Metastatic Liver Carcinoma in the Lung (tissue), 2 donors: ENCODE measurements around a stretch of chr3.

- PRO-cap, 2 experiments: no peak in any of the 2 experiments
Observed at GRCh38 chr3:197099853-197100368, 70.3 kb upstream of the MELTF start.

DNA sequence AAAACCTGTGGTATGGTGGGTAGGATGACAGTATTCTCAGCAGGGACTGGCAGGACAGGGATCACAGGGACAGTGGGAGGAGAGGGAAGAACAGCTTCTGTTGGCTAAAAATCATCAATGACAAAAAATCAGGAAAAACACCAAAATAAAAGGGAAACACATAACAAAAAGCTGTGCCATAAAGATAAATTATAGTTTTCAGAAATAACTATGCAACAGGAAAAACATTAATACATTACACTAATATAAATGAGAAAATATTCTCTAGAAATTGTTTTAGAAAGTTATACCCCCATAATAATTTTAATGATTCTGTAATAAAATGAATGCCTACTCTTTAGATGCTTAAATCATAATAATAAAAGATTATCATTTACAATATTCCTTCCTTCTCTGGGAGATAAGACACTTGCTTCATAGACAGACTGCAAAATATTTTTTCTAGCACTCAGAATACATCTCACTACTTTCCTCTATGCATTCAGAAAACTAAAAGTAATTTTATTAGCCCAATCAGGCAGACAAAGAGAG is 132.1 kb upstream of the MELTF start:
- PRO-cap, 2 experiments: no peak in any of the 2 experiments

GRCh38 chr3:197168546-197168872 is 129.9 kb downstream of the DLG1 start:
- PRO-cap, 2 experiments: no peak in any of the 2 experiments

DNA sequence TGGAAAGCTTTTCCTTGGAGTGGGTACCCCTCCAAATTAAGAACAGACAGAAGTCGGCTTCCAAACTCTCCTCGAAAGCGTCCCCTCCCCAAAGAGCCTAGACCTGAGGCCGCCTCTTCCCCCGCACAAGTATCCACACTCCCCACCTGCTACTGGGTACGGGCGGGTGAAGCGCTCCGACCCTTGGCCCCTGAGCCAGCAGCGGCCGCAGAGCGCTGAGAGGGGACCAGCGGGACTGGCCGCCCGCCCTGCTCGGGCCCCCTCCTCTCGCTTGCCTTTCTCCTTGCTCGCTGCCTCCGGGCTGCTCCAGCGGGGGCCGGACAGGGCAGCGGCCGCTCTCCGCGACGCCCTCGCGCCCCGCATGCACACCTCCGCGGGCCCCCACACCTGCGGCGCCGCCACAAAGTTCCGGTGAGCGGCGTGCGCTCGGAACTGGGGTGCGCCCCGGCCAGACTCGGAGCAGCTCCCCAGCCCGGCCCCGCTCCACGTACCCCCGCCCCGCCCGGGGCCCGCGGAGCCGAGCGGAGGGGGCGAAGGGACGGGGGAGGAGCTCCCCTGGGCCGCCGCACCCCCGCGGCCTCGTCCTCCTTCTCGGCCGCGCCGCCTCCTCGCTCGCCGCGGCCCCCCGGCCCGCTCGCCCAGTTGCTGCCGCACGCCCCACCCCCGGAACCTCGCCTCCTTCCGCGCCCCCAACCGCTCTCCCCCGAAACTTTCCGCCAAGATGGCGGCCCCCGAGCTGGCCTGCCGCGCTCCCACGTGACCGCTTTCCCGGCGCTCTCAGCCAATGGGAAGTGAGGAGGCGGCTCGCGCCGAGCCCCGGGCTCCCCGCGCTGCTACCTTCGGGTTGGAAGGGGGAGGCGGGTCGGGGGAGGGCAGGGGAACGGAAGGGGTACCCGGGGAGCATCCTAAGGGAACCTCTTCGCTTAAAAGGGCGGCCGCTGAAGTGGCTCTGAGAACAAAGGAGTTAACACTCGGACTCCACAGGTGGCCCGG is 718 bp downstream of the DLG1 start:
- PRO-cap, 2 experiments: peak in 2 of 2 experiments; most common plus-strand start position 836 of the sequence (in 2); most common minus-strand start position 673 of the sequence (in 1)

DNA sequence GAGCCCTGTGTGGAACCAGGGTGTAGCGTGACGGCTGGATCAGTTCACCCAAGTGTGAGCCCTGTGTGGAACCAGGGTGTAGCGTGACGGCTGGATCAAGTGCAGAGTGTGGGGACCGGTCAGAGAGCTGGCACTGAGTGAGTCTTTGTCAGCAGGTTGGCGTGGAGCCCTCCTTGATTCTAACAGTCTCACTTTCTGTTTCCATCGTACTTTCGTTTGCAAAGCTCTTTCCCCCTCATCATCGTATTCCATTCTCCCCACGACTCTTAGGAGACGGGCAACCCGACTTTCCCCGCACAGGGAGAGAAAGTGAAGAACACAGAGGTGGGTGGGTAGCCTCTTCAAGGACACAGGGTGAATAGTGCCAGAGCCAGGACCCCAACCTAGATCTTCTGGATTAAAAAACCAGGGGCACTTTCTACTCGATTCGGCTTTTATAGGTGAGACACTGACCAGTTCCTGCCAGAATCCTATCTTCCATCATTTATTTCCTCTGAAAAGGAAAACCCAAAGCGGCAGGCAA is 58.0 kb upstream of the DLG1 start:
- PRO-cap, 2 experiments: peak in 1 of 2 experiments; most common minus-strand start position 135 of the sequence (in 1)

- PRO-cap, 2 experiments: no peak in any of the 2 experiments
Observed at GRCh38 chr3:197494416-197494750, 61.4 kb downstream of the BDH1 start.

DNA sequence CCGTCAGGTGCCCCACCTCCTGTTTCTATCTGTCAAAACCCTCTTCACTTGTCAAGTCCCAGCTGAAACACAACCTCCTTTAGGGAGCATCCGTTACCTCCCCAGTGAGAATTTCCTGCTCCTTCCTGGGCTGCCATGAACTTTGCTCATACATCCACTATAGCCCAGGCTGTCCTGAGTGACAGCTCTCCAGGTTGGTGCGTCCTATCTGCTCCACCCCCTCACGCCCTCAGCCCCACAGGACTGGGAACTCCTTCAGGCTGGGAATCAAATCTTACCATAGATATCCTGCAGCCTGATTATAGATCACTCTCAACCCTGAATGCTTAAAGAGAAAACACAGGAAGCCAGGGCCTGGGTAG is 52.8 kb downstream of the BDH1 start:
- PRO-cap, 2 experiments: no peak in any of the 2 experiments

DNA sequence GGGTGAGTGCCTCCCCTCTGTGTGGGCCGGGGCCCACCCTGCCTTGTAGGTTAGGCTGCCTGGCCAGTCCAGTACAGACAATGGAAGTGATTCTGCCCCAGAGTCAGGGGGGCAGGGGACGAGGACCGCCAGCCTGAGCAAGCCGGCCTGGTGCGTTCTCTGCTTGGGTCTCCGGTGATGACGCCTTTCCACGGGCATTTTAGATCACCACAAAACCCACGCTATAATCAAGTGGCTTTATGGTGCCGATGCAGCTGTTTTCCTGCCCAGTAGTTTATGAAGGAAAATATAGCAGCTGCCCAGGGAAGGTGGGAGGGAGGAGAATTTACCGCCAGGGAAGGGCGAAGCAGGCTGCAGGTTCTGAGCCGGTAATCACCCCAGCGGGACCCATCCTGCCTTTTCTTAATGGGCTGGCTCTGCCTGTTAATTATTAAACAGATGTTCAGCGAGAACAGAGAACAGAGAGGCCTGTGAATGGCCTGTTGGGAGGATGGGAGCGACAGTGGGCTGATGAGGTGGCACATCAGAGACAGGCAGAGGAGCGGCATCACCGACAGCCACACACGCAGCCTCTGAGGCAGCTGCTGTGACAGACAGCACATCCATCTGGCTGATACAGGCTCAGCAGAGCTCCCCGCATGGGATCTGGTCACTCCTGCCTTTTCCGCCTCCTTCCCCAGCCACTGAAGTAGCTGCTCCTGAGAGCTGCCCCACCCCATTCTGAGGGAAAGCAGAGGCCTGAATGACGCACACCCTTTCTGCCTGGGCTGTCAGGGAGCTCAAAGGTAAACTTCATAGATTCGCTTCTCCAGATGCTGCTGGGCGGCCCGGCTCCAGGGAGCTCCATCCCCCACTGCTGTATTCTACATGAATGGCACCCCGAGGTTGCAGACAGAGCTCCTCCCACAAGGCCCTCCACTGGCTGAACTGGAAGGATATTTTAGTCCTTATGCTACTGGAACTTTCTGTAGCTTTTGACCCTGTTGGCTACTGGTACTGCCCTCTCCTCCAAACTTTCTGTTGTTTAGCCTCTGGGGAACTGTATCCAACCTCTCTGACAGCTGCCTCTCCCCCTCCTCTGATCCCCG is 35.0 kb downstream of the BDH1 start:
- PRO-cap, 2 experiments: peak in 1 of 2 experiments; most common plus-strand start position 461 of the sequence (in 1); most common minus-strand start position 373 of the sequence (in 1)

- PRO-cap, 2 experiments: no peak in any of the 2 experiments
Observed at GRCh38 chr3:197592400-197593193, 36.8 kb upstream of the BDH1 start.

- PRO-cap, 2 experiments: no peak in any of the 2 experiments
Observed at GRCh38 chr3:197603483-197603977, 47.8 kb upstream of the BDH1 start.

GRCh38 chr3:197789395-197789845 is 1.6 kb upstream of the LRCH3 start:
- PRO-cap, 2 experiments: no peak in any of the 2 experiments

DNA sequence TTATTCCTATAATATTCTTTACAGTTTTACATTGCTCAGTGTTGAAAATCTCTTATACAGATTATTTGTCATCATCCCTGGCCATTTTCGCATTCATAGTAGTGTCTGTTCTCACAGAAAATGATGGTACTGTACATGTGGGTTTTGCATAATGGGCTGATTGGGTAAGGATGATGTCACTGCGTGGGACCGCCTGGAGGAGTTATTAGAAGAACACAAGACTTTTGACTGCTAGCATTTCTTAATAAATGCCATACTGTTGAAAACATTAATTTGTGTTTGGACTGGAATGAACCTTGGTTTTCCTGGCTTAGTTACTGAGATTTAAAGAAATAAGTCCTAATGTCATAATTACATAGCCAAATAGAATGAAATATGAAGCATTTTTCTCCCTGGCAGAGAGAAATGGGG is 20.3 kb downstream of the LRCH3 start:
- PRO-cap, 2 experiments: no peak in any of the 2 experiments

- PRO-cap, 2 experiments: no peak in any of the 2 experiments
Observed at GRCh38 chr3:197844288-197844739, 53.3 kb downstream of the LRCH3 start.

- PRO-cap, 2 experiments: no peak in any of the 2 experiments
Observed at GRCh38 chr3:197848206-197848710, 57.2 kb downstream of the LRCH3 start.

DNA sequence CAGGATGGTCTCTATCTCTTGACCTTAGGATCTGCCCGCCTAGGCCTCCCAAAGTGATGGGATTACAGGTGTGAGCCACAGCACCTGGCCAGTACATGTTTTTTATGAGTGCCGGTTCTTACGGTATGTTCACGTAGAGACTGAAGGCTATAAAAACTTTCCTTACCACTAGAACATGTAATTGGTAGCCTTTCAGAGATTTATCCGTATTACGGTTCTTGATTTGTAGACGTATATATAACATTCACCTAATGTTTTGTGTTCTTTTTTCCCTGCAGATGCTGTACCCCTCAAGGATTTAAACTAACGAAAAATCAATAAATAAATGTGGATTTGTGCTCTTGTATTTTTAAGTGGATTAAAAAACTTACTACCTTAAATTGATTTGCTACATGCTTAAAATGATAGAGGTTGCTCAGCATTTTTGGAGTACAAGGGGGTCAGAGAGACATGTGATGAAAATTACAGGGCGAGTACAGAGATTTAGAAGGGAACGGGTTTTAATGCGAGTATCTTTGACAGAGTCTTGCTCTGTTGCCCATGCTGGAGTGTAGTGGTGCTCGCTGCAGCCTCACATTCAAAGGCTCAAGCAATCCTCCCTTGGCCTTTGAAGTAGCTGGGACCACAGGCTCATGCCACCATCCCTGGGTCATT is 4.2 kb downstream of the IQCG start:
- PRO-cap, 2 experiments: no peak in any of the 2 experiments

DNA sequence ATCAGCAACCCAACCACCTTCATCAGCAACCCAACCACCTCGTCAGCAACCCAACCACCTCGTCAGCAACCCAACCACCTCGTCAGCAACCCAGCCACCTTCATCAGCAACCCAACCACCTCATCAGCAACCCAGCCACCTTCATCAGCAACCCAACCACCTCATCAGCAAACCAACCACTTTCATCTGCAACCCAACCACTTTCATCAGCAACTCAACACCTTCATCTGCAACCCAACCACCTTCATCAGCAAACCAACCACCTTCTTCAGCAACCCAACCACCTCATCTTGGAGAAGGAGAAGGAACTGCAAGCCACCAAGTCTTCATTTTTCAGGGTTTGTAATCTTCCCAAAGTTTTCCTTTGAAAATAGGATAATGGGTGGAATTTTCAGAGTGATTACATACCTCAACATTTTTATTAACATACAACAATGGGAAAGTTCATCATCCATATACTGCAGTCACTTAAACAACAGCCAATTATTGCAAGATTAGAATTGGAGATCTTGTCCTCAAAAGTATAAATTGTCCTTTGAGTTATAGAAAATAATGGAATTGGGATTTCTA is 78.9 kb downstream of the LMLN start:
- PRO-cap, 2 experiments: no peak in any of the 2 experiments